HT-29 (cell line): ENCODE results near the gene ST8SIA6.

- RAMPAGE, long total RNA: no peak
These were observed 77.5 kb upstream of the NMT2 start for GRCh38 chr10:15245854-15246471.

- RAMPAGE, long total RNA: no peak
These were observed 22.0 kb downstream of the FAM171A1 start for GRCh38 chr10:15349131-15349509.

DNA sequence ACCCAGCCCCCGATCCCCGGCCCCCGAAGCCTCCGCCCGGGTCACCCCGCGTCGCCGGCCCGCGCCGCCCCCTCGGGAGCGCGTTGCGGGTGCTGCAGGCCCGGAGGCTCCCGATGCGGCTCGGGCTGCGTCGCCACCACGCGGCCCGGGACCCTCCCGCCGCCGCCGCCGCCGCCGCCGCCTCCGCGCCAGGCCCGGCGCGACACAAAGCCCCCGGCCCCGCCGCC is 457 bp downstream of the FAM171A1 start:
- RAMPAGE, long total RNA: no peak

DNA sequence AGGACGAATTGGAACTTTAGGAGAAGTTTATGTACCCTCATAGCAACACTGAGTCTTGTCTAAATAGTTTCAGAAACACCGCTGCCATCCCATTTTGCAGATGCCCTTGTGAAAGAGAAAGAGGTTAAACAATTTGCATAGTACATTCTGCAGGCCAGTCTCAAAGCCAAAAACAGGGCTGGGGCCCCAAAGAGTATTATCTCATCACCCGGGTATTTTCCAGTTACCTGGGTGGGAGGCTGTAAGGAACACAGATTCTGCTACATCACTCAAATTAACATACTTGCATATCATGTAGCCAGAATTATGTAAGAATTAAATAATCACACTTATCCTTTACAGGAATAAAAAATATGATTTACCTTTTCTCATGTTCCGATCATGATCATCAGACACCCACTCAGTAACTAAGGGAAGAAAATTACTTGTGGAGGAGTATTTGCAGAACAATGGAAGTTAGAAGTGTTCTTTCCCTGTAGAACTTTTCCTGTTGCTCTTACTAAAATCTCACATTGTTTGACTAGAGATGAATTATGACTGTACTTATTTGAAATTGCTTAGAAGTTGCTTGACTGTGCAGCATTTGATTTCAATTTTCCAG is 3.2 kb upstream of the FAM171A1 start:
- RAMPAGE, long total RNA: no peak

- RAMPAGE, long total RNA: no peak
These were observed 69.4 kb upstream of the FAM171A1 start for GRCh38 chr10:15440242-15441082.

GRCh38 chr10:15603598-15603981 is 116.1 kb downstream of the ITGA8 start:
- RAMPAGE, long total RNA: no peak

GRCh38 chr10:15737467-15738123 is 17.9 kb upstream of the ITGA8 start:
- RAMPAGE, long total RNA: no peak

- RAMPAGE, long total RNA: no peak
These were observed 3.3 kb downstream of the MINDY3 start for GRCh38 chr10:15856765-15857604.

GRCh38 chr10:16828059-16828535 is 10.9 kb upstream of the RSU1 start:
- RAMPAGE, long total RNA: no peak

- RAMPAGE, long total RNA: no peak
These were observed 15.5 kb upstream of the RSU1 start for GRCh38 chr10:16832607-16833256.

GRCh38 chr10:16891242-16891795 is 74.1 kb upstream of the RSU1 start:
- RAMPAGE, long total RNA: no peak

GRCh38 chr10:17062395-17062924 is 67.2 kb downstream of the CUBN start:
- RAMPAGE, long total RNA: no peak

- RAMPAGE, long total RNA: no peak
These were observed 22.1 kb upstream of the CUBN start for GRCh38 chr10:17151728-17152070.

GRCh38 chr10:17215956-17217391 is 11.6 kb upstream of the VIM start:
- RAMPAGE, long total RNA: no peak

DNA sequence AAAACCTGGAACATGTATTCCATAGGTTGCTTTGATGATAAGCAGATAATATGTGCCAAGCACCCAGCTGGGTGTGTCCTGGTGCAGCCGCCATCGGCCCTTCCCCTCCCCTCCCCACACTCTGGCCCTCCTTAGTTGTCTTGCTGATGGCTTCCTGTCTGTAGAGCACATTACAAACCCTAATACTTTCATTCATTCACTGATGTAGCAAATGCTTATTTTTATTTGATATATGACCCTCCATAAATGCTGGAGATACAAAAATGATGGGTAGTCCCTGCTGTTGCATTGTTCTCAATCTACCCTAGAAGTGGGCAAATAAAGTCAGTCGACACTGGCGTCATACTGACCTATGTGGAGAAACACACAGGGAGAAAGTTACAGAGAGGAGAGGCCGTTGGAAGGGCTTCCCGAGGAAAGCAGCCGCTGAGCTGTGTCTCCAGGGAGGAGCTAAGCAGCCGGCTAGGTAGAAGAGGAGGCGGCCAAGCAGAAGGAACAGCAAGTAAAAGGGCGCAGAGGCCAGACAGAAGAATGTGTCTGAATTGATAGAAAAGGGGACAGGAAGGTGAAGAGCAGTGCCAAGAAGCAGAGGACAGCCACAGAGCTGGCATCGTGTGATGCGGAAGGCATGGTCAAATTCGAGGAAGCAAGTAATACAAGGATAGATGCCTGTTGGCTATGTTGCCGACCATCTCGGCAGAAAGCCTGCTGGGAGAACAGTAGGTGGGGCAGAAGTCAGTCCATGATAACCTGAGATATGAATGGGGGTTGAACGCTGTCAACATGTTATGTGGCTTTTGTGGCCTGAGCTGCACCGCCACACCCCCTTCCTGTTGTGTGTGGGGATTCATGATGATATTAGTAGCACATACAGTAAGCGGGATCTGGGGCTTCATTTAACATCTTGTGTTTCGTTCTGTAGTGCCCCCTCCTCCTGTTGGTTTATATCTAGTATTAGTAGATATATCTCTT is 25.9 kb downstream of the ST8SIA6 start:
- RAMPAGE, long total RNA: no peak

DNA sequence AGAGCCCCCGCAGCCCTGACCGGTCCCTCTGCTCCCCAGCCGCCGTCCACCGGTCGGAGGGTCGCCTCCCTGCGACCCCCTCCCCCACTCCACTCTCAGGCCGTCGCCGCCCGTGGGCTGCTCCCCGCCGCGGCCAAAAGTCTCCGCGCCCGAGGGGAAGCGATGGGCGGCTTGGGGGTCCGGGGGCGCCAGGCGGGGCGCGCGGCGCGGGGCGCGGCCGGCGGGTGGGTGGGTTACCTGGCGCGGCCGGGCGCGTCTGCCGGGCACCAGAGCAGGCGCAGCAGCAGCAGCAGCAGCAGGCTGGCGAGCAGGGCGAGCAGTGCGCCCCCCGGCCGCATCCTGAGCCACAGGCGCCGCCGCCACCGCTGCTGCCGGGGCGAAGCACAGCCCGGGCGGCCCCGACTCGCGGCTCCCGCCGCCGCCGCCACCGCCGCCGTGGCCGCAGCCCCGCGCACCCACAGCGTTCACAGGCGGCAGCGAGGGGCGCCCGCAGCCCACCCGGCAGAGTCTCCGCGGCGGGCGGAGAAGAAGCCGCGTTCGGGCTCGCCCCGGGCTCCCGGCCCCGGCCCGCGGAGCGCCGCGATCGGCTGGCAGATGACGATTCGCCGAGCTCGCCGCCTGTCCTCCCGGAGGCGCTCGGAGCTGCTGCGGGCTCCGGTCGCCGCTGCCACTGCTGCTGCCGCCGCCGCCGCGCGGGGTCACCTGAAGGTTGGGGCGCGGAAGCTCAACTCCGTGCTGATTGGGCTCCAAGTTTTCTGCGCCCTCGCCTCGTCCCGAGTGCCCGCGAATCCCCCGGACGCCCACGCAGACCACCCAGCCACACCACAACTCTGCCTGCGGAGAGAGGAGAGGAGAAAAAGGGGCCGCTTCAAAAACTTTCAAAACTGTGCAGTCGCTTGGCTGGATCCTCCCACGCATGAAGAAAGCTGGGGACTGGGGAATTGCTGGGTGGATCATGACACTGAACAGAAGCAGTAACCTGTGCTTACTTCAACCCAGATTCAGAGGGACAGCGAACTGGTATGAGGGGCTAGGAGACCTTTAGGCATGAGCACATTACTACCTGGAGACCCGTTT is at the start of gene ST8SIA6:
ST8SIA6 (minus strand) TSS at position 678 of the 1,077 bp plus-strand sequence.
- RAMPAGE, long total RNA: no peak

DNA sequence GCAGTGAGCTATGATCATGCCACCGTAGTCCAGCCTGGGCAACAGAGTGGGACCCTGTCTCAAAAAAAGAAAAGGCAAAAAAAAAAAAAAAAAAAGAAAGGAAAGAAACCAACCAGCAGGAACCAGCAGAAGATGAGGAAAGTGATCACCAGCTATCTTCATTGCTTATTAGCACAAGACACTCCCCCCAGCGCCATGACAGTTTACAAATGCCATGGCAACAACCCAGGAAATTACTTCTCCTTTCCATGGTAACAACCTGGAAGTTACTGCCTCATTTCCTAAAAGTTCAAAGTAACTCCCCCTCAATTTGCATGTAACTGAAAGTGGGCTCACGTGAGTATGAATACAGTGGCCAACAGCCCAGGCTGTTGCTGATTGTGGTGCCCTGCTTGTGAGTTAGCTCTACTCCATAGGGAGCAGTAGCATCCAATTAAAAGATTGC is 18.4 kb upstream of the ST8SIA6 start:
- RAMPAGE, long total RNA: no peak

- RAMPAGE, long total RNA: no peak
These were observed 2.0 kb downstream of the STAM start for GRCh38 chr10:17645888-17646364.

DNA sequence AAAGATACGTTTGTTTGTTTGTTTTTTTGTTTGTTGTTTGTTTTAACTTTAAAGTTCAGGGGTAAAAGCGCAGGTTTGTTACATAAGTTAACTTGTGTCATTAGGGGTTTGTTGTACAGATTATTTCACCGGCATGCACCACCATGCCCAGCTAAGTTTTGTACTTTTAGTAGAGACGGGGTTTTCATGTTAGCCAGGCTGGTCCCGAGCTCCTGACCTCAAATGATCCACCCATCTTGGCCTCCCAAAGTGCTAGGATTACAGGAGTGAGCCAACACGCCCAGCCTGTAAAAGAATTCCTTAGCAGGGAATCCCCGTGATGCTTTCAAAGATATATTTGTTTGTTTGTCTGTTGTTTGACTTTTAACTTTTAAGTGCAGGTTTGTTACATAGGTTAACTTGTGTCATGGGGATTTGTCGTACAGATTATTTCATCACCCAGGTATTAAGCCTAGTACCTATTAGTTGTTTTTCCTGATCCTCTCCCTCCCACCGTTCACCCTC is 959 bp downstream of the TMEM236 start:
- RAMPAGE, long total RNA: no peak

DNA sequence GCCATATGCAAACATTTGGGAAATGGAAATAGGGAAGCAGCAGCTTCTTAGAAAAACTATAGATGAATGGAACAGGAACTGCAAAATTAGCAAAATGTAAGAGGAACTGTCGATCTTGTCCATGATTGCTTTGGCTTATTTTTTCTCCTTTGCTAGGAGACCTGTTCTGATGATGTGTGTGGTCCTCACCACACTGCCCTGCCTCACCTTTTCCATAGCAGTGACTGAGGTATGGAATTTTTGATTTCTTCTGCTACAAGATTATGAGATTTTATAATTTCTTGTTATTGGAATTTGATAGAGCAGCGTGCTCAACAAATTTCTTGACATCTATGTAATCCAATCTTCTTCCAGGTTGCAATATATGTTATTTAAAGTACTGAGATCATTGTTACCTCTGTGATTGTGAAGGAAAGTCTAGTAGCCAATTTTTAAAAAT is 19.2 kb downstream of the TMEM236 start:
- RAMPAGE, long total RNA: no peak